A673 (cell line): ENCODE results near the gene KIAA2013.

GRCh38 chr1:11339678-11340350 is 66.8 kb downstream of the UBIAD1 start:
- PRO-cap: no peak

DNA sequence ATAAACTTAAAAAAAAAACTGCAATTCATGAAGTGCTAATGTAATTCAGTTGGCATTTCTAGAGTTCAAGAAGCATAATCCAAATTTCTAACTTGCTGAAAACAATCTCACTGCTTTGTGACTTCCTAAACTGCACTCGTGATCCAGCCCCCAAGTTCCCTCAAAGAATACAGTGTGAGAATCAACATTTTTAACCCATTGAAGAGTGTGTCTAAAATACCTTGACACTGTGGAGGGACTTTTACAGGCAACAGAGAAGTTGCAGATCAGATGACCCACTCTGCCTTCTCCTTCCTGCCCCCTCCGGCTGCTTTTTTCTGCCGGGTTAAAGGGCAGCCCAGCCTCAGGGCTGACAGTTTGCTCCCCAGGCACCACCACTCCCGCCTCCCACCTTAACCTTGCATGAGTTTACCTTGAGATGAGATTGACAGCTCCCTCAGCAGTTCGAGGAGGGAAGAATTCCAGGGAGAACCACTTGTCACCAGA is 3.3 kb downstream of the MTHFR start:
- PRO-cap: no peak

DNA sequence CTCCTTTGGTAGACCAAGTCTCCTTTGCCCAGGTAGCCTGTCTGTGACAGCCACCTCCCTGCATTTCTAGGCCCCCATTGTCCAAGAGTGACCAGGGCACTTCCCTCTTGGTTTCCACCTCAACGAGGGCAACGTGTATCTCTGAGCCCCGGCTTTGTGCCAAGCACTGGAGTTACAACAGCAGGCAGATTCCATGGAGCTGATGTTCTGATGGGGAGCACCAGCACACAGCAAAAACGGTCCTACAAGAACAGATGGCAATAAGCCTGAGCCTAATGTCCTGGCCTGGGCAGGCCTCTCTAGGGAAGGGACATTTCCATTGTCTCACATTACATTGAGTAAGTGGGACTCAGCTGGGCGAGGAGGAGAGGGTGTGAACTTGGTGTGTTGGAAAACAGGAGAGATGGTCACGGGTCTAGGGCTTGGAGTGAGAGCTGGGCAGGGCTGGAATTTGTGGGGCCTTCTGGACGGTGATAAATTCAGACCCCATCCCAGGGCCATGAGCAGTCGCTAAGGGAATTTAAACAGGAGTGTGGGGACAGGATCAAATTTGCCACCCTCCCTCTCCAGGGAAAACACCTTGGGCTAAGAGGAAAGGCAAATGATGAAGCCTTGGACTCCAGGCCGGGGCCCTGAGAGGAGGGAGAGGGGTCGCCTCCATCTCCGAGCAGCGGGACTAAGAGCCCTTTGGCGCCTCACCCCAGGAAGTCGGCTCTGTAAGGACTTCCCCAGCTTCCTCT is 27.3 kb upstream of the NPPB start:
- PRO-cap: no peak

- PRO-cap: no peak
Measured at GRCh38 chr1:11907696-11907963, 18.6 kb downstream of the KIAA2013 start.

DNA sequence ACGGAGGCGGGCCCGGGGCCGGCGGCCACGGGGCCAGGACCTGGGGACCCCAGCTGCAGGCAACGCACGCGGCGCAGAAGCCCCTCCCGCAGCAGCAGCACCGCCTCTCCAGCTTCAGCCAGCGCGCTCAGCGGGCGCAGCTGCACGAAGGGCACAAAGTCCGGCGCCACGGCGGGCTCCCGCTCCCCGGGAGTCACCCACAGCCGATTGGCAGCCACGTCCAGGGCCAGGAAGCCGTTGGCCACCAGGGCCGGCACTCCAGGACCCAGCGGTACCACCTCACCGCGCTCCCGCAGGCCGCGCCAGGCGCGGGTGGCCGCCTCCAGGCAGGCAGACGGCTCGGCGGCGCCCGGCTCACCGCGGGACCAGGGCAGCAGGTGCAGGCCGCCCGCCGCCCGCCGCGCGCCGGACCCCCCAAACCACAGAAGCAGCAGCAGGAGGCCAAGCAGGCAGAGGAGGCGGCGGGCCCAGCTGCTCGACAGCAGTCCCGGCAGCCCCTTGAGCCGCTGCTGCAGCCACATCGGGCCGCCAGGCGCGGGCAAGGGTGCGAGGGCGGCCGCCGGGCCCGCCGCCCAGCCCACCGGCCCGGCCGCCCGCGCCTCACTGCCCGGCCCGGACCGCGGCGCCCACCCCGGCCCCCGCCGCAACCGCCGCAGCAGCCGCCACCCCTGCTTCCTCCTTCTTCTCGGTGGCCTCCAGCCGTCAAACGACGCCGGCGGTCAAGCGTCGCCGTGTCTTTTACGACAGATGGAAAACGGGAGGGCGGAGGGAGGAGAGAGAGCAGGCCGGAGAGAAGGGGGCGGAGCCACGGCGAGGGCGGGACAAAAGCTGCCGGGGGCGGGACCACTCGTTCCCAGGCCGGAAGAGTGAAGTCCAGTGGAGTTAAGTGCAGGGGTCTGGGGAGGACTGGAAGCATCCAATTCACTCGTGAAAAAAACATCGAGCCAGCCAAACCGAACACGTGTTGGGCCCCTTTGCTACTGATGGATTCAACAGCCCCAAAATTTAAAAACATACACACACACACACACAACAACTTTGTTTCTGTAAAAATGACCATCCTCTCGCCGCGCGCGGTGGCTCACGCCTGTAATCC is at the start of gene KIAA2013:
Gene KIAA2013, minus strand, starts transcription at position 711 of the 1,096 bp plus-strand sequence.
- PRO-cap: bidirectional peak, plus-strand start at position 885 of the sequence, minus-strand start at position 690 of the sequence

- PRO-cap: no peak
Measured at GRCh38 chr1:11981605-11982502, 1.6 kb downstream of the MFN2 start.

GRCh38 chr1:12010423-12010787 is 8.9 kb upstream of the MIIP start:
- PRO-cap: no peak

DNA sequence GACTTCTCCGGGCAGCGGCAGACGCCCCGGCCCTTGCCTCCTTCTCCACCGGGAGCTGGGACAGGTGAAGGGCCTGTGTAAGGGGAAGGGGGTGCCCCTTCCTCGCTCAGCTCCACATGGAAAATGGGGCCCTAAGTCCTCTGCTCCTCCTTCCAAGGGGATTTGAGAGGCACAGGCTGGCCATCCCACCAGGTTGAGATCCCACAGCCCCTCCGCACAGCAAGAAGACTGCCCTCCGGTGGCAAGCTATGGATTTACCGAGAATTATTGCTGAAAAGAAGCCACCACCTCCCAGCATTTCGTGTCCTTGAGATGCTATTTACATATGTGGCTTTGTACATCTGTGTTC is 16.4 kb downstream of the TNFRSF8 start:
- PRO-cap: no peak

- PRO-cap: no peak
Measured at GRCh38 chr1:12152998-12153932, 13.5 kb upstream of the TNFRSF1B start.

GRCh38 chr1:12183889-12184881 is 17.4 kb downstream of the TNFRSF1B start:
- PRO-cap: no peak

DNA sequence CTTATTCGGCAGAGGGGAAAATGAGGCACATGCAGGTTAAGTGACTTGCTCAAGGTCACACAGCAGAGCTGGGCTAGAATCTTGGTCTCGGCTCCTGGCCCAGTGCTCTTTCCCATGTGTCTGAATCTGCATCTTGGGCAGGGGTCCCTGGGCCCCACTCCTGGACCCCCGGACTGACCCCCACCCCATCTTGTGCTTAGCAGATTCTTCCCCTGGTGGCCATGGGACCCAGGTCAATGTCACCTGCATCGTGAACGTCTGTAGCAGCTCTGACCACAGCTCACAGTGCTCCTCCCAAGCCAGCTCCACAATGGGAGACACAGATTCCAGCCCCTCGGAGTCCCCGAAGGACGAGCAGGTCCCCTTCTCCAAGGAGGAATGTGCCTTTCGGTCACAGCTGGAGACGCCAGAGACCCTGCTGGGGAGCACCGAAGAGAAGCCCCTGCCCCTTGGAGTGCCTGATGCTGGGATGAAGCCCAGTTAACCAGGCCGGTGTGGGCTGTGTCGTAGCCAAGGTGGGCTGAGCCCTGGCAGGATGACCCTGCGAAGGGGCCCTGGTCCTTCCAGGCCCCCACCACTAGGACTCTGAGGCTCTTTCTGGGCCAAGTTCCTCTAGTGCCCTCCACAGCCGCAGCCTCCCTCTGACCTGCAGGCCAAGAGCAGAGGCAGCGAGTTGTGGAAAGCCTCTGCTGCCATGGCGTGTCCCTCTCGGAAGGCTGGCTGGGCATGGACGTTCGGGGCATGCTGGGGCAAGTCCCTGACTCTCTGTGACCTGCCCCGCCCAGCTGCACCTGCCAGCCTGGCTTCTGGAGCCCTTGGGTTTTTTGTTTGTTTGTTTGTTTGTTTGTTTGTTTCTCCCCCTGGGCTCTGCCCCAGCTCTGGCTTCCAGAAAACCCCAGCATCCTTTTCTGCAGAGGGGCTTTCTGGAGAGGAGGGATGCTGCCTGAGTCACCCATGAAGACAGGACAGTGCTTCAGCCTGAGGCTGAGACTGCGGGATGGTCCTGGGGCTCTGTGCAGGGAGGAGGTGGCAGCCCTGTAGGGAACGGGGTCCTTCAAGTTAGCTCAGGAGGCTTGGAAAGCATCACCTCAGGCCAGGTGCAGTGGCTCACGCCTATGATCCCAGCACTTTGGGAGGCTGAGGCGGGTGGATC is 22.9 kb upstream of the VPS13D start:
- PRO-cap: no peak

- PRO-cap: no peak
Measured at GRCh38 chr1:12208204-12209305, 21.3 kb upstream of the VPS13D start.

GRCh38 chr1:12422685-12423064 is 192.8 kb downstream of the VPS13D start:
- PRO-cap: no peak

DNA sequence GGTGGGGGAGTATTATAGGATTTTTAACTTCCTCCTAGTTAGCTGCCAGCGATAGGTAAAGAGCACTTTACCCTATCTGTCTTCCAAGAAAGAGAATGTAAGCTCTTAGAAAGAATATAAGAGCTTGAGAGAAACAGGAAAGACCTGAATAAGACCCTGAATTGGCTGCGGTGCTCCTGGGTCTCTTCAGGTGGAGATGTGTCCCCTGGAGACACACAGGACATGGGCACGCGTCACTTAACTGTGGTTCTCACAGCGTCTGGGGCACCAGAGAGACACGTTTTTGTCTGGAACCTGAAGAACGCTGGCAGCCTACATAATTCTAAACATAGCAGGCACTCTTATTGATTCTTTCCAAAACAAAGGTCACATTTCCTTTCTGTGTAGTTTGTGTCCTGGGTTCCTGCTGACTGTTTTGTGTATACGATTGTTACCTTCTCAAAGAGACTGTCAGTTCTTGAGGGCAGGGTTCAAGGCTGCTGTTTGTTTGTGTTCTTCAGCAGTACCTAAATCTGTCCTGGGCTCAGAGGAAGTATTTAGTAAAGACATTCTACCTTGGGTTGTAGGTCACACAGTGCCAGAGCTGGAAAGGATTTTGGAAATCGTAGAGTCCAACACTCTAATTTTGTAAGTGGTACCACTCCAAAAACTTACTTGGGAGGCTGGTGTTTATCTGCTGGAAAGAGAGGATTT is 164.6 kb downstream of the DHRS3 start:
- PRO-cap: no peak

GRCh38 chr1:12454424-12454961 is 163.5 kb downstream of the DHRS3 start:
- PRO-cap: no peak

GRCh38 chr1:12464574-12465146 is 153.3 kb downstream of the DHRS3 start:
- PRO-cap: no peak

GRCh38 chr1:12512155-12512500 is 105.9 kb downstream of the DHRS3 start:
- PRO-cap: no peak

DNA sequence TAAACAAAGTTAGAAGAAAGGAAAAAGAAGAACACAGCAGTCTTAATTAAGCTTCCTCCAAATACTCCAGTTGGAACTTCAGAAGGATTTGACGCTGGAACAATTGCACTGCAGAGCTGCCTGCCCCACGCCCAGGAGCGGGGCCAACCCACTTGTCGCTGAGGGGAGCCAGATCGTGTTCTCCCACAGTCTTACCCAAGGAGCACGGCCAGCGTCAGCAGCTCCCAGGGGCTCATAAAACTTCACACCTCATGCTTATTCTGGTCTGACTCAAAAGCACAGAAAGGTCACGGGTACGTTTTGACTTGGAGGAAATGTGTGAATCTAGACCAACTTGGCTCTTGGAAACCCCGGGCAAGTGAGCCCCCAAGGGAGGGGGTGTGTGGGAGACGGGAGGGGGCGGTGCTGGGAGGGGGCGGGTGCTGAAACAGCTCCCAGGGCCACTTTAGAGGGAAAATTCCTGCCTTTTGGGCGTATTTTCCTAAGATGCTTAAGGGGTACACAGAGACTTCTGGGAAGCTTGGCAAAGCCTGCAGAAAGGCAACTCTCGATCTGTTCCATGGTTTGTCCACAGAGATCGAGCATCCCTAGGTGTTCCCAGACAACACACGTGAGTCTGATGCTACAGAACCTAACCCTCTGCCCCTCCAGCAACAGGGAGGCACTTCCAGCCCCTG is 99.0 kb downstream of the DHRS3 start:
- PRO-cap: no peak

GRCh38 chr1:12610550-12611260 is 7.3 kb downstream of the DHRS3 start:
- PRO-cap: no peak

GRCh38 chr1:12614982-12615195 is 3.1 kb downstream of the DHRS3 start:
- PRO-cap: no peak